Glomerular endothelial cell (primary cell): ENCODE results near the gene BRAP.

GRCh38 chr12:110894297-110894814 is 26.0 kb downstream of the MYL2 start:
- RAMPAGE, long total RNA = no peak

DNA sequence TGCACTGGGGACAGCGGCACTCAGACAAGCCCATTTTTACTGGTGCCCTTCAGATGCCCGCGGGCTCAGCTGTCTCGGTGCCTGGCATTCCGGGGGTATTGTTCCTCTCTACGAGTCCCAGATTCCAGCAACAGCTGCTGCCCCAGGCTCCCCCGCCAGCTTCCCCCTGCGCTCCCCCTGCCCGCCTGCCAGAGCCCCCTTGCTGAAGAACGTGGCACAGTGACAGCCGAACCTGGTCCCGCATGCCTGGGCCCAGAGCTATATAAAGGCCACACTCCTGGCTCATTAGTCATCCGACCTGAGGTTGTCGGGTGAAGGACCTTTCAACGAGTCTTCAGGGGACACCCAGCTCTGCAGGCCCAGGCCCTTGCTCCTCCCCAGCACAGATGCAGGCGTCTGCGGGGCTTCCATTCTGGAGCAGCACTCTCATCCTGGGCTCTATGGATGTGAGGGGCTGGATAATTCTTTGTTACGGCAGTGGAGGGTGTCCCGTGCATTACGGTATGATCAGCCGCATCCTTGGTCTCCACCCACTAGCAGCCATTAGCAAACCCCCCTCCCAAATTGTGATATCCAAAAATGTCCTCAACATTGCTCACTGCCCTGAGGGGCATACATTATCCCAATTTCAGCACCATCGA is 11.1 kb upstream of the MYL2 start:
- RAMPAGE, long total RNA = no peak

GRCh38 chr12:110936219-110936833 is 15.9 kb upstream of the MYL2 start:
- RAMPAGE, long total RNA = no peak

DNA sequence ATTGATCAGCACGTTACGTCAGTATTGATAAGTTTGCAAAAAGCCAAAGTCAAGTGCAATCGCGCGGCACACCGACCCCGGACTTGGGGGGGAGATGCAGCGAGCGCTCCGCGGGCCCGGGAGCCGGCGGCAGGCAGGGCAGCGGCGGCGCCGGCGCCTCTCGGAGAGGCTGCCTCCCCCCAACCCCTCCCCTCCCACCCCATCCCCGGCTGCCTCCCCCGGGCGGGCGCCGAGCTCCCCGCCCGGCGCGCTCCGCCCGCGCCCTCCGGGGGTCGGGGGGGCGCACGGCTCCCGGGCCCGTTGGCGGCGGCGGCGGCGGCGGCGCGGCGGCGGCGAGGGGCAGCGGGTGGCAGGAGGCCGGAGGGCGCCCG is 311 bp upstream of the CUX2 start:
- RAMPAGE, long total RNA = no peak

DNA sequence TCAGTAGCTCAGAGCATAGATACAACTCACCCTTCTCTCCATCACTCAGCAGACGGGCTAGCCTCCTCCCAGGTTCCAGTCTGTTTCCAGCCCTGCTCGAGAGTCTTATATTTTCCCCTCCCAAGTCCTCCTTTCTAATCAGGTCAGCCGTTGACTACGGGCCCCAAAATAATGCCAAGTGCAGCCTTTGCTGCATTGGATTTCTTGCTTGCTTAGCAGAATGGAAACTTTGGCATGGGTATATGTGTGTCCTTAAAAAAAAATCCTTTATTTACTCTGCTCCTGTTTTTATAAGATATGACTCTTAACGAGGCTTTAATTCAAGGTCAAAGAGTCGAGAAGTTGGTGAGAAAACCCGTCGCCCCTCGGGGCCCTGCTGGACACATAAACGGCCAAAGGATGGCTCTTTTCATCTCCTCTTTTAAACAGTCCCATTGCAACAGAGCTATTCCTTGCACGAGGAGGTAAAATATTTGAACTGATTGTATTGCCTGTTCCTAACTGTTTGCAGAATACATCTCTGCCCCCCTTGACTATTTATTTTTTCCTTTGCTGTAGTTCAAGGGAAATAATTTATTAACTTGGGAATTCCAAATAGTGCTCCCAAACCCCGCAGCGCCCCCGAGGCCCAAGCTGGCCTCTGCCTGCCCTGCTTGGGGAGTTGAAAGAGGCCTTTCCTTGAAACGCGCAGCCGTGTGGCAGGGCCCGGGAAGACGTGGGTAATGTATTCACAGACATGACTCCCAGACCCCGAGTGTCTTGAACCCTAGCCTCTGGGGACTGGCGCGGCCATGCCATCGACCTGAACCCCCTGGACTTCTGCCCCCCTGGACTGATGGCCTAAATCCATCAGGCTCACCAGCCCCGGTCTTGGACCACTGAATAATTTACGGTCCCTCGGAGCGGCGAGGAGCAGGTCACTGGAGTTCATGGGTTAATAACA is 42.9 kb downstream of the CUX2 start:
- RAMPAGE, long total RNA = no peak

- RAMPAGE, long total RNA = no peak
Measured at GRCh38 chr12:111430101-111430735, 24.5 kb downstream of the SH2B3 start.

GRCh38 chr12:111430736-111431497 is 25.2 kb downstream of the SH2B3 start:
- RAMPAGE, long total RNA = no peak

GRCh38 chr12:111436039-111436438 is 30.3 kb downstream of the SH2B3 start:
- RAMPAGE, long total RNA = no peak

DNA sequence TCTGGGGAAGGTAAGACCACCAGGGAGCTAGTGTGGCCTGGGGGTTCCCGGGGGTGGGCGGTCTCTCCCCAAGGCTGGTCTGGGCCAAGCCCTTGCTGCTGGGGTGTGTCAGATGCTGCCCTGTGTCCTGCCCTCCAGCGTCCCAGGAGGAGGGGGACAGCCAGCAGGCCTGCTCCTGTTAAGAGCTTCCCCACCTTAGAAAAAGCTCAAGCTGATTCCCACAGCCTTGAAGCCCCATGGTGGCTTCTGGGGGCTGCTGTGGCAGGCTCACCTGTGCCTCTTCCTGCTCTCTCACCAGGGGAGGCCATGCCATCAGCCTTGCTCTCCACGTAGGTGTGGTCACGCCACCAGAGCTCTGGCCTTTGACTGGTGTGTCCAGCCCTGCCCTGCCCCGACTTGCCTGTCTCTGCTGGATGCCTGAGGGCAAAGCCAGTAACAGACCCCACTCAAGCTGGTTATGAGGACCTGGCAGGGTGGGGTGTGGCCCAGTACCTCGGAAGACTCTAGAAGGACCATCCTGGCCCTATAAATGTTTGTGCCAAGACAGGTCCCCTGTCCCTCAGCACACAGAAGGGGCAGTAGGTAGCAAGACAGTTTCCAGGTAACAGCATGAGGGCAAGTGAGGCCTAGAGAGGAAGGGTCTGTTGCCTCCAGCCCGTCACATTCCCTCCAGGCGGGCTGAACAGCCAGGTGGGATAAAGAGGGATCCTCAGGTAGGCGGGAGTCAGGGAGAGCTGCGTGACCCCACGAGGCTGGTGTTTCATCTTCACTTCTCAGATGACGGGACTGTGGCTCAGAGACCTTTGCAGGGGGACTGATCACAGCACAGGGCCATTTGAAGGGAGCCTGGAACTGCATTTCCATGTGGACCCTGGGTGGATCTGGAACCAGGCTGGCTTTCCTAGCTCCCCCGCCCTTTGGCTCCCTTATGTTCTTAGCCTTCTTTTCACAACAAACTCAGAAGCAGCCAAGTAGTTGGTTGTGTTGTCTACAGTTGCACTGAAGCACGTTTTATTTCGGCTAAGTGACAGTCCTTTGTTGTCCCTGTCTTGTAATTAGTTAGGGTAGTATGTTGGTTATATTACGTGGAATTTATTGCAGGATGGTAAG is 37.1 kb downstream of the SH2B3 start:
- RAMPAGE, long total RNA = no peak

- RAMPAGE, long total RNA = no peak
Measured at GRCh38 chr12:111445830-111446635, 40.3 kb downstream of the SH2B3 start.

- RAMPAGE, long total RNA = no peak
Measured at GRCh38 chr12:111596998-111597229, 2.2 kb downstream of the ATXN2 start.

- RAMPAGE, long total RNA = start-site peak on the plus strand at chr12:111686056-111686119, 104 and 99 reads in 2 replicates
Measured at GRCh38 chr12:111685383-111686194, at the start of gene BRAP. BRAP (minus strand) TSS chr12:111685956.

- RAMPAGE, long total RNA = no peak
Measured at GRCh38 chr12:111705578-111705939, 19.7 kb downstream of the ACAD10 start.

GRCh38 chr12:111715280-111715620 is 29.4 kb downstream of the ACAD10 start:
- RAMPAGE, long total RNA = no peak

GRCh38 chr12:111777368-111778156 is 10.8 kb downstream of the ALDH2 start:
- RAMPAGE, long total RNA = no peak

DNA sequence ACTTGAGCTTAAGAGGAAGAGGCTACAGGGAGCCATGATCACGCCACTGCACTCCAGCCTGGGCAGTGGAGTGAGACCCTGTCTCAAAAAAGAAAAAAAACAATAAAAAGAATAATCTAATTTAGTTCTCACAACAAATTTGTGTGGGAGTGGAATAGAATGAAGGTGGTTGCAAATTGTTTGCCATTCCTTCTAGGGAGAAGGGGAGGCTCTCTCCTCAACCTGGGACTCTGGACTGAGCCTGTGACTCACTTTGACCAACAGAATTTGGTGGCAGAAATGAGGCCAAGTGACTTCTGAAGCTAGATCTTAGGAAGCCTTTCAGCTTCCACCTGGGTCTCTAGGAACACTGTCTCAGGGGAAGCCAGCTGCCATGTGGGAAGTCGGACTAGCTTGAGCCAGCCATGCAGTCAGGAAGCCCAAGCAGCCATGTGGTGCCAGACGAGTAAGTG is 14.3 kb downstream of the ALDH2 start:
- RAMPAGE, long total RNA = no peak

DNA sequence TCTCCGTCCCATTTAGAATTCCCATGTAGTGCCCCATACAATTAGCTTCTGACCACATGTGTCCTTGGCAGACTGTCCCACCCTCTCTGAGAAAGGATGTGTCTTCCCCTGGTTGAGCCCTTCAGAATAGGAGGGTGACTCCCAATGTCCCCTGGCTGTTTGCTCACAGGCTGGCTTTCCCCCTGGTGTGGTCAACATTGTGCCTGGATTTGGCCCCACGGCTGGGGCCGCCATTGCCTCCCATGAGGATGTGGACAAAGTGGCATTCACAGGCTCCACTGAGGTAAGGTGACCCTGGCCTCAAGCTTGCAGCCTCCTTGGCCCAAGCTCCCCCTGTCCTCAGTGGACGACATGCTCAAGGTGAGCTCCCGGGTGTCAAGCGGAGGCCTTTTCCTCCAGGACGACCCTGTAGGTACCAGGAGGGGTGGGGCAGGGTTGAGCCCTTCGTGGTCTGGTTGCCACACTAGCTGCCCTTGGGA is 24.4 kb downstream of the ALDH2 start:
- RAMPAGE, long total RNA = no peak

GRCh38 chr12:111791822-111792773 is 25.4 kb downstream of the ALDH2 start:
- RAMPAGE, long total RNA = no peak

DNA sequence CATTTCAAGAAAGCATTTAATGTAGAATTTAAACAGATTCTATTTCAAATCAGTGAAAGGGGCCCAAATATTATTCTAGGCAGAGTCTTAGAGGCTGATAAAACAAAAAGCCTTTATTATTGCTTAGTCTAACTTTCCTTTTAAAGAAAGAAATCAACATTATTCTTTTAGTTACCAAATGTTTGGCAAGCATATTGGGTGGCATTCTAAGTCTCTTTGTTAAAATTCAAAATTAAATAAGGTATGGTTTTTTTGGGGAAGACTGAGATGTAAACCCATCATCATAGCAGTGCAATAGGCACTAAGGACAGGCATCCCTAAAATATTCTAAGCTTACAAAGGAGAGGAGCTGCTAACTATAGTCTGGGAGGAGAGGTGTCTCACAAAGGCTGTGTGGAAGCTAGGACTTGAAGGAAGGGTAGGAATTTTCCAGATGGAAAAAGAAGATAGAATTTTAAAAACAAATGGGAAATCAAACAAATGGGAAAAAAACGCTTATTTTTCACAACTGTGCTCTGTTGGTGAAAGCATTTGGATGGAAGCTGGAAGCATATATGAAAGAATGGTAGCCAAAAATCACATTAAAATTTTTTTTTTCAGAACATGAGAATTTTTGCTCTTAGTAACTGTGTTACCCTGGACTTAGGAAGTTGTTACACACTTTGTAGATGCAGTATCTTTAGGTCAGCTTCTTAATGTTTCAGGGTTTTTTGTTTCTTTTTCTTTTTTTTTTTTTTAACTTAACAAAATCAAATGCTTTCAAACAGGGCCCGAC is 26.1 kb downstream of the MAPKAPK5 start:
- RAMPAGE, long total RNA = no peak

- RAMPAGE, long total RNA = no peak
Measured at GRCh38 chr12:111993584-111994360, 19.2 kb downstream of the TMEM116 start.